Metastatic Breast Carcinoma in the Brain (tissue), 10 donors: ENCODE measurements around the genes VAMP2 and RANGRF.

DNA sequence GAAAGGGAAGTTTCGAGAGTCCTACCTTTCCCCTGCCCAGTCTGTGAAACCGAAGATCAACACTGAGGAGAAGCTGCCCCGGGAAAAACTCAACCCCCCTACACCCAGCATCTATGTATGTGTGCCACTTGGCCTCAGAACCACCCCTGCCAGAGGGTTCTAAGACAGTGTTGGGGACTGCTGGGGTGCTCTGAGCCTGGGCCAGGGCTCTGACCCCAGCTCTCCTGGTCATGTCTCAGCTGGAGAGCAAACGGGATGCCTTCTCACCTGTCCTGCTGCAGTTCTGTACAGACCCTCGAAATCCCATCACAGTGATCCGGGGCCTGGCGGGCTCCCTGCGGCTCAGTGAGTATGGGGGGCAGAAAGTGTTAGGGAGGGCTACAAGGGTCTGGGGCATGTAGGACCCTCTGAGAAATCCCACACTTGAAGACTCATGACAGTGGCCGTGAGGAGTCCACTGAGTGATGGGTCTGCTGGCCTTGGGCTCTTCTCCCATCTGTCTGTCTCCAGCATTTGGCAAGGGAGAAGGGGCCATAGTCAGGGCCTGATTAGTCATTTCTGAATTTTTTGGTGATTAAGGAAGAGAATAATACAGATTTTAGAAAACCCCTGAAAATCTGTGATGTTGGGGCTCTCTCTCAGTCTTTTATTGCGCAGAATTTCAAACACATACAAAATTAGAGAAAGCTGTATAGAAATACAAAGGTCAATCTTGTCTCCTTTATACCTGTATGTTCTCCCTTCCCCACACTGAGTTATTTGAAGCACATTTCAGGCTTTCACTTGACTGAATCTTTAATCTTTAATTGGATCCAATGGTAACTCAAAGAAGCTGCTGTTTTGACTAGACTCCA is 4.8 kb upstream of the TMEM88 start:
- PRO-cap, 10 experiments, result no peak in any of the 10 experiments

DNA sequence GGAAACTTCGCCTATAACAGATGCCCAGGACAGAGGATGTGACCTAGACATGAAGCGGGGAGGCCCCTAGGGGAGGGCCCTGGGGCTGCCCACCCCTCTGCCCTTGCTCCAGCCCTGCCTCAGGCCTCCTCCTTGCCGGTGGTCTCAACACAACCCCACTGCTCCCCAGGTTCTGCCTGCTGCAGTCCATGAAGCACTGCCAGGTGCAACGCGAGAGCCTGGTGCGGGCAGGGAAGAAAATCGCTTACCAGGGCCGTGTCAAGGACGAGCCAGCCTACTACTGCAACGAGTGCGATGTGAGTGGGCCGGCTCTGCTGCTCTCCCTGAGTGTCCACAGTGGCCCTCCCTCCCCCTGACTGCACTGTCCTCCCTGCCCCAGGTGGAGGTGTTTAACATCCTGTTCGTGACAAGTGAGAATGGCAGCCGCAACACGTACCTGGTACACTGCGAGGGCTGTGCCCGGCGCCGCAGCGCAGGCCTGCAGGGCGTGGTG is 2.0 kb upstream of the TMEM88 start:
- PRO-cap, 10 experiments, result no peak in any of the 10 experiments

DNA sequence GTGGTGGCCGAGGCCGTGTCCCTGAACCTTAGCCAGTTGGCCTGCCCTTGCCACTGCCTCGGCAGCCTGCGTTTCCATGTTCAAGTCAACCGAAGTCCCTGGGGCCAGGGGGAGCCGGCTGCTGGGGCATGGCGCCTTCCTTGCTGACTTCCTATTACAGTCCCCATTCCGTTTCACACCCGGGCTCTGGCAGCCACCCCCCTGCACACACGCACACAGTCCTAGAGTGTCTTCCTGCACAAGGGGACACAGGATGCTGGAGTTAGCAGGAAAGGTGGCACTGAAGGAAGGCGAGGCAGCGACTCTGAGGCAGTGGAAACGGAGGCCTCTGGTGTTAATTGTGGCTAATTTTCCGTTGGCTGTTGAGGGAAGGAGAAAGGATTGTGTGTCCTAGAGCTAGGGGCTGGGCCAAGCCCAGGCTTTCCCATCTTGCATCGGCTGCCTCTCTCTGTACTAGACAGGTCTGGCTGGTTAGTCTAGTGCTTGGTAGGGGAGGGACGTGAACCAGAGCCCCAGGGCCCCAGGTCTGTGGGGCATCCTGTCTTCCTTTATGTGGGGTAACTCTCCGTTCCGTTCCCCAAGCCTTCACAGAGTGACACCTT is 495 bp upstream of the CHD3 start:
- PRO-cap, 10 experiments, result peak in 10 of 10 experiments; most common plus-strand start position 474 of the sequence (in 5); most common minus-strand start position 450 of the sequence (in 10)

DNA sequence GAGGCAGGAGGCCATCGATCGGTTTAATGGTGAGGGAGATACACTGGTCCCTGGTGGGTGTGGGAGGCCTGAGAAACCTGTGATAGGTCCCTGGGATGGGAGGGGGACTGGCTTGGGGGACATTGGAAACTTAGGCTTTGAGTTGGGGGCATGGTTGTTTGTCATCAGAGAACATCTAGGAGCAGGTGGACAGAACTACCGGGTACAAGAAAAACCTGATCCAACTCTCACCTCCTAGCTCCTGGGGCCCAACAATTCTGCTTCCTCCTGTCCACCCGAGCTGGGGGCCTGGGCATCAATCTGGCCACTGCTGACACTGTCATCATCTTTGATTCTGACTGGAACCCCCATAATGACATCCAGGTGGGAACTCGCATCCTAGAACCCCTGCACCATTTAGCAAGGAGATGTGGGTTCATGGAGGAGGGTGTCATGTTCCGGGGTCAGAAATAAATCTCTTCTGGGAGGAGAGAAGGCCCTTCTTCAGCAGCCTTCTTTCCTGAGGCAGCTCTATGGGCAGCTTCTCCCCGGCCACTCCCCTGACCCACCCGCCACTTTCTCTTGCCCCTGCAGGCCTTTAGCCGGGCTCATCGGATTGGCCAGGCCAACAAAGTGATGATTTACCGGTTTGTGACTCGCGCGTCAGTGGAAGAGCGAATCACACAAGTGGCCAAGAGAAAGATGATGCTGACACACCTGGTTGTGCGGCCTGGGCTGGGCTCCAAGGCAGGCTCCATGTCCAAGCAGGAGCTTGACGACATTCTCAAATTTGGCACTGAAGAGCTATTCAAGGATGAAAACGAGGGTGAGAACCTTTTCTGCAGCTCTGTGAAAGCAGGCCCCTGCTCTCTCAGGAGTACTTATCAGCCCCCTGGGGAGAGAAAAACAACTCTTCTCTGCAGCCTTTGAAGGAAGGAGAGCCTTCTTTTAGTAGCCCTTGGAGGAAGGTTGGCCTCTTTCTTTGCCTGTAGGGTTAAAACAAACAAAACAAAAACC is 13.1 kb downstream of the RNF227 start:
- PRO-cap, 10 experiments, result no peak in any of the 10 experiments

GRCh38 chr17:7915151-7916169 is 629 bp downstream of the RNF227 start:
- PRO-cap, 10 experiments, result peak in 10 of 10 experiments; most common plus-strand start chr17:7916022 (in 5); most common minus-strand start chr17:7915766 (in 5)

GRCh38 chr17:8140327-8140762 is 11.9 kb downstream of the PER1 start:
- PRO-cap, 10 experiments, result no peak in any of the 10 experiments

GRCh38 chr17:8162880-8163958 is at the start of gene VAMP2:
TSS of gene VAMP2 (minus strand) at chr17:8162948.
- PRO-cap, 10 experiments, result peak in 10 of 10 experiments; most common plus-strand start chr17:8163004 (in 9); most common minus-strand start chr17:8162948 (in 9)

GRCh38 chr17:8175514-8175896 is 675 bp downstream of the TMEM107 start:
- PRO-cap, 10 experiments, result no peak in any of the 10 experiments

- PRO-cap, 10 experiments, result no peak in any of the 10 experiments
Measured at GRCh38 chr17:8206599-8207354, 3.6 kb downstream of the AURKB start.

- PRO-cap, 10 experiments, result no peak in any of the 10 experiments
Measured at GRCh38 chr17:8220115-8220440, 9.7 kb upstream of the AURKB start.

DNA sequence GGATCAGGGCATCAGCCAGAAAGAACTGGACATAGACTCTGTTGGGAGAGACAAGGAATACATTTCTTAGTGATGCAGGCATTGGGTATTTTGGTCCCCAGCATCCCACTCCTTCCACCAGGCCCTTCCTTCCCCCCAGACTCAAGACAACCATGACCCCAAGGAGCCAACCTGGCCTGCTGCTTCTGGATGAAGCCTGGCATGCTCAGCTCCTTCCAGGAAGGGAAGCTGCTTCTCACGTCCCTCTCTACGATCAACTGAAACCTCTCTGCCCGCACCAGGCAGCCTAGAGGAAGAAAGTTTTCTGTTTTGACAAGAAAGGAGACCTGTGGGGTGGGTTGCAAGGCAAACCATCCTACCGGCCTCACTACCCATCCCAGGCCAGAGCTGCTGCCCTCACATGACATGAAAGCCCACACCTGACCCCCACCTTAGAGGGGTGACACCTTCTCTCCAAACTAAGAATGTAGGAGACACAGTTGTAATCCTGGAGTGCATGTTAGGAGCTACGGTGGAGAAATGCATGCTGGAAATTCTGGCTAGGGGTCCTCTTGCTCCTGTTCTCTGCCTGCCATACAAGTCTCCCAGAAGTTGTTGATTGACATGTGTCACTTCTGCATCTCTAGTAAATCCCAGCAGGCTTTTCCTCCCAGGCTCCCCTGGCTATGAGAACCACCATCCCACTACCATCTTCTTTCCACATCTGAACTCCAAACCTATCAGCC is 15.5 kb downstream of the CTC1 start:
- PRO-cap, 10 experiments, result no peak in any of the 10 experiments

DNA sequence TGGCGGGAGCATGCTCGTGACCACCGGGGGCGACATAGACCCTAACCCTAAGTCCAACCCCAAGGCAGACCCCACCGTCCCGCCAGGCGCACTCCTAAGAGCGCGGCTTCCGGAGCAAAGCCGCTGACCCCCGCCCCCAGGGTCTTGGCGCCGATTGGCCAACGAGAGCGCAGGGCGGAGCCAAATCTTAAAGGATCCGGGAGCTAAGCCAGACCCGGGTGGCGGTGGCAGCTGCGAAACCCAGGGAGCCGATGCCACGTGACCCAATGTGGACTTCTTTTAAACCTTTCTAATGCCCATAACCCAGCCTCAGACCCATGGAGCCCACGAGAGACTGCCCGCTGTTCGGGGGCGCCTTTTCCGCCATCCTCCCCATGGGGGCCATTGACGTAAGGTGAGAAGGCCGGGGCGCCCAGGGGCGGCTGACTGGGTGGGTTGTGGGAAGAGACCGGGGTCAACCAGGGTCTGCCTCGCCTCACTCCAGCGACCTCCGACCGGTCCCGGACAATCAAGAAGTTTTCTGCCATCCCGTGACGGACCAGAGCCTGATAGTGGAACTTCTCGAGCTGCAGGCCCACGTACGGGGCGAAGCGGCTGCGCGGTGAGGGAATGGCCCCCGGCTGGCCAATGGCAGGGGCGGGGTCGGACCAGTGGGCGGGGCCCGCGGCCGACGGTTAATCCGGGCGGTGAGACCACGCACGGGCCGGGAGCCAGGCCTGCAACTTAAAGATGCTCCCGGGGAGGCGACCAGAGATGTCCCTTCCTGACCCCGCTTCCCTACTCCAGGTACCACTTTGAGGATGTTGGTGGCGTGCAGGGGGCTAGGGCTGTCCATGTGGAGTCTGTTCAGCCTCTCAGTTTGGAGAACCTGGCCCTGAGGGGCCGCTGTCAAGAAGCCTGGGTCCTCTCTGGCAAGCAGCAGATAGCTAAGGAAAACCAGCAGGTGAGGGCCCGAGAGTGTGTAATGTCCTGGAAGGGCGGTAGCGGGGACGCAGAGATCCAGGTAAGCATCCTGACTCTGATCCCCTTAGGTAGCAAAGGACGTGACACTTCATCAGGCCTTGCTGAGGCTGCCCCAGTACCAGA is at the start of gene RANGRF:
RANGRF (plus strand) TSS at position 199 of the 1,086 bp plus-strand sequence.
- PRO-cap, 10 experiments, result peak in 10 of 10 experiments; most common plus-strand start position 211 of the sequence (in 10); most common minus-strand start position 116 of the sequence (in 7)

- PRO-cap, 10 experiments, result no peak in any of the 10 experiments
Measured at GRCh38 chr17:8365428-8365694, 11.1 kb downstream of the KRBA2 start.

DNA sequence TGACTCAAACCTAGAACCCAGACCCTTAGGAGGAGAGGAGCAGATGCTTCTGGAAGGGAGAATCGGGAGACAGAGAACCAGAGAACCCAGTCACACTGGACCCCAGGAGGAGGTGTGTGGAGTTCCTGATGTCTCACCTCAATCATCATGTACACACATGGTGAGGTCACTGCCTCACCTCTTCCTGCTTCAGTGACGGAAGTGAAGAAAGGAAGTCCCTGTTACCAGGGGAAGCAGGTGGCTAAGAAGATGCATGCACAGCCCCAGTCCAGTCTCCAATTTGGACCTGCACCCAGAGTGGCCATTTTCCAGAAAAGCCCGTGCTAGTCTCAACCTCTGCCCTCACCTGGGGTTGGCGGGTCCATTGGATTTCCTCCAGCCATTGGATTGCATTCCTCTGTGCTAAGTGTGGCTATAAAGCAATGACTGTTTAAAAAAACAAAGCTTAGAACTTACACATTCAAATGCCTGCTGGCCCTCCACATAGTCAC is 3.9 kb downstream of the RNF222 start:
- PRO-cap, 10 experiments, result no peak in any of the 10 experiments

DNA sequence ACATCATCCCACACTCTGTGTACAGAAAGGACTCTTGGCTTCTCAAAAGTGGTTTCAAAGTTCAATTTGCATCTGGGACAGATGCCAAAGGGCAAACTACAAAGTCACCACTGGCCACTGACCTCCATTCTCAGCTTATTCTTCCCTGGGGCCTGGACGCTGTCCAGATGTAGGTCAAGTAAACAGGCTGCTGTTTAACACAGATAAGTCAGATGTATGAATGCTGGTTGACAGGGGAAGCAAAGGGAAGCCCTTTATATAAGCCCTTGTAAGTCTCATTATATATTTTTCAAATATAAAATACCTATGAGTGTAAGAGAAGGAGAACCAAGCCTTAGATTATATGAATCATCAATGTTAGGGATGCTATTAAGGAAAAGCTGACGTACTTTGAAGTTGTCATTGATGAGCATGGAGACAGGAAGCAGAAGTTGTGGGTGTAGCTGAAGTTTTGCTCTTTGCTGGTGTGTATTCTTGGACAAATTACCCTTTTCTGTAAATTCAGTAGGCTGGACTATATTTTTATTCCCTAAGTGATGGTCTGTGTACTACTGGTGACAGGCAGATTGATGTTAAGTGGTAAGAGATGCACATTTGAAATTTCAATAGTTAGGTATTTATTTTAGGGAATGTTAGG is 15.1 kb upstream of the NDEL1 start:
- PRO-cap, 10 experiments, result no peak in any of the 10 experiments

DNA sequence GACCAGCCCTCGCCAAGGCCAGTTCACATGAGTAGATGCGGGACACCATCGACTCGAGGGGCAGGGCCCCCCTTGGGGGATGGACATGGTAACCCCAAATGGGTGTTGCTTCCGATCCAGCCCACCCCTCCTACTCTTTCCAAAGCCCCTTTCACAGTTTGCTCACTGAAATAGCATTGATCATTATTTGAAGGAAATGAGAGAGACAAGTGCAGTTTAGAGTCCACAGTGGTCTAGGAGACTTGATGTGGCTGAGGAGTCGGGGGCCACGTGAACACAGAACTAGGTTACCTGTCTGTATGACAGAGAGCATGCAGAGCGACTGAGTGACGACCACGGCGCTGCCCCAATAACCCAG is 39.4 kb downstream of the NDEL1 start:
- PRO-cap, 10 experiments, result no peak in any of the 10 experiments

DNA sequence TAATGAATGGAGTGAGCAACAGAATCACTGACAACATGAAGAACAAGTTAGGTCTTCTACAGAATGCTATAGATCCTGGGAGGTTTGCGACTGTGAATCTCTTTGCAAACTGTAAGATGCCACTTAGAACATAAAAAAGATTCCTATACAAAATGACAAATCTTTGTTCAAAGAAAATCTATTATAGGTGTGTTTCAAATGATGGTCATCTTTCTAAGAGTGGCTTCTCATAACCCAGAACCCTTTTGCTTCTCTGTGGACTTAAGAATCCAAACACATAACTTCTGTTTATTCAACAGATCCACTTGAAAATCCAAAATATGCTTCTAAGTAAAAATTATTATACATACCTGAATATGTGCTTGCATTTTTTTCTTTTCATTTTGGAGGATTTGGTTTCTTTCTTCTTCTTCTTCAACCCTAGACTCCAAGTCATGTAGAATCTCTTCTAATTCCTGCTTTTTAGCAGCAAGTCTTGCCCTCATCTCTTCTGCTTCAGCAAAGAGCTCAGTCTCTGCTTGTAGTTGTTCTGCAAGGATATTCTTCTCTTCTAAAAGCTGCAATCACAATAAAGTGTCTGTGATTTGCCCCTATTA is 76.5 kb downstream of the NDEL1 start:
- PRO-cap, 10 experiments, result no peak in any of the 10 experiments

DNA sequence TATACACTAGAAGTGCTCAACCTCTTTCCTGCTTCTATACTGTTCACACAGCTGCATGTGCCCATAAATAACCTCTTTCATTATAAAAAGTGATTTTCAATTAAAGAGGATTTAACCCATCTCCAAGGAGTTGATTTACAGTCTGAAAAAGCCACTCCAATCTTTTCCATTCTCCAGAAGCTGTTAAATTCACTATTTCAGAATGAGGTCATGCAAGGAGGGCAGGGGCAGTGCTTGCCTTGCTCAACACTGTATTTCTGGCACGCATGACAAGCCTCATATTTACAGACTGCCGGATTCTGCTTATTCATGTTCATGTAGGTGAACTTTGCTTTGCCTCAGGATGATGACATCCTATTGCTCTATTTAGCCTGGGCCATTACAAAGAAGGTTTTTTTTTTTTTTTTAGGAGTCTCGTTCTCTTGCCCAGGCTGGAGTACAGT is 87.4 kb downstream of the MYH10 start:
- PRO-cap, 10 experiments, result no peak in any of the 10 experiments

DNA sequence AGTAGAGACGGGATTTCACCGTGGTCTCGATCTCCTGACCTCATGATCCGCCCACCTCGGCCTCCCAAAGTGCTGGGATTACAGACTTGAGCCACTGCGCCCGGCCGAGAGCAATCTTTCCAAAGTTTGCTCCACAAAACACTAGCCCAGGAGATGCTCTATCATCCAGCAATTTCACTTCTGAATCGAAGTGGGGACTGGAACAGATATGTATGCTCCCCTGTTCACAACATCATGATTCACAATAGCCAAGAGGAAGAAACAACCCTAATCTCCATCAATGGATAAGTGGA is 42.3 kb upstream of the MYH10 start:
- PRO-cap, 10 experiments, result peak in 1 of 10 experiments; most common minus-strand start position 117 of the sequence (in 1)

DNA sequence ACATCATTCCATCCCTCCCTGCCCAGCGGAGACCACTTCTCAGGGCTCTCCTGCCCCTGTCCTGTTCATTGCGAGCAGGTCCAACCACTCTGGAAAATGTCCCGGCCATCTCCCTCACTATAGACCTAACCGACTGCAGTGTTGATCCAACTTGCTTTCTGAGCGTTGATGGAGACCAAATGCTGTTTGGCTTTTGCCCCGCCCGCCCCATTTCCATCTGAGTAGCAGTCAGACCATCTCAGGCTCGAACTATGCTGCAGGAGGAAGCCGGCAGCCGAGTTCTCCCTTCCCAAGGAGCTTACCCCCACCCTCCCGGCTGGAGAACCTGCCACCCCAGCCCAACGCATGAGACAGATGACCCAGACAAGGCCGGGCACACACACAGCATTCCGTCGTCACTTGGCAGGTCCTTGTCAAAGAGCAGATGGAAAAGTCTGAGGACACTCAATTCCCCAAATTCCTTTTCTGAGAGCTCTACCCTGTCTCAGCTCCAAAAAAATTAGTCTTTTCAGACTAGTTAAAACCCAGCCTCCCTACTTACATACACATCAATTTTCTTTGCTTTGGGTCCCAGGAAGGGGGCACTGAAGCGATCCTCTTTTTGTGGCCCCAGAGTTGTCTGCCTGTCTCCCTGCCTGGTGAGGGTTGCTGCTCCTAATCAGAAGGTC is 44.4 kb upstream of the MYH10 start:
- PRO-cap, 10 experiments, result no peak in any of the 10 experiments